Measurements from ENCODE around the gene DYNLT1.

- PRO-cap = unidirectional peak, minus-strand start at chr6:157990728; unidirectional peak, minus-strand start at chr6:157990771
Observed at GRCh38 chr6:157990330-157991011, 8.8 kb downstream of the SYNJ2 start.

GRCh38 chr6:158016858-158017402 lies 35.3 kb downstream of the SYNJ2 start:
- PRO-cap = unidirectional peak, plus-strand start at chr6:158017142

DNA sequence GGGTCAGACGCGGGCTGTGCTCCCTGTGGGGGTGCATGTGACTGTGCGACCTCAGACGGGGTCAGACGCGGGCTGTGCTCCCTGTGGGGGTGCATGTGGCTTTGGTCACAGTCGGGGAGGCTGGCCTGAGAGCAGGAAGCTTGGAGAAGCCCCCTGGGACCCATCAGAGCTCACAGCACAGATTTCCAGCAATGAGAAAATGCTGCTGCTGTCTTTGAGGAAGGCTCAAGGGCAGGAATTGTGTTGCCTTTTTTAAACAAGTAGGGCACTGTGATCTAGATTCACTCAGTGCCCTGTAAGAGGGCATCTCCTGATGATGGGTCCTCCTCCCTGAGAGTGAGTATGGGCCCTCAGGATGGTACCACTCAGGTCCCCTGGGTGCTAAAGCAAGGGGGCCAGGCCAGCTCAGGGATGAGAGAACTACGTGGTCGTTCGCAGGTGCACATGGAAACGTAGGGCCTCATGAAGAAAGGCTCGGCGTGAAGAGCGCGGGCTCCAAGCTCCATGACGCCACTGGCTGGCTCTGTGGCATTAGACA lies 50.5 kb downstream of the SYNJ2 start:
- PRO-cap = no peak

GRCh38 chr6:158060796-158061395 lies 79.2 kb downstream of the SYNJ2 start:
- PRO-cap = no peak

DNA sequence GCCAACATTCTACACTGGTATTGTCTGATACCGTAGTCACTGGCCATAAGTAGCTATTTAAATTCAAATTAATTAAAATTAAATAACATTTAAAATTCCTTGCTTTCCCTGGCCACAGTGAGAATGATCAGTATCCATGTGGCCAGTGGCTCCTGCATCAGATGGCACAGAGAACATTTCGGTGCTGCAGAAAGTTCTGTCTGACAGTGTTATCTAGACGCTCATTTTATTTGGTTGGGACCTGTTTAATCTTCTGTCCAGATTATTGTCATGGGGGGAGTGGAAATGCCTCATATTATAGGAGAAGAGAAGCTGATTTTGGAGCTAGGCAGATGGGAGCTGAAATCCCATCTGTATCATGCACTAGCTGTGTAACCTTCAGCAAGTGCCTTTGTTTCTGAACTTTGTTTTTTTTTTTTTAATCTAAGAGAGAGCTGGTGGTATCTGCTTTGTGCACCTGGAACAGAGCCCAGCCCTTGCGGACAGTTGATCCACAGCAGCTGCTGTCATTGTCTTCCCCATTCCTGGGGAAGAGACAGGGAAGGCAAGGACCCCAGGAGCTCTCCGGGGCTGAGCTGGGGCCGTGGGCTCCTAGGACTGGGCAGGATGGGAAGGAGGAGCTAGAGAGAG lies 91.9 kb downstream of the SYNJ2 start:
- PRO-cap = no peak

DNA sequence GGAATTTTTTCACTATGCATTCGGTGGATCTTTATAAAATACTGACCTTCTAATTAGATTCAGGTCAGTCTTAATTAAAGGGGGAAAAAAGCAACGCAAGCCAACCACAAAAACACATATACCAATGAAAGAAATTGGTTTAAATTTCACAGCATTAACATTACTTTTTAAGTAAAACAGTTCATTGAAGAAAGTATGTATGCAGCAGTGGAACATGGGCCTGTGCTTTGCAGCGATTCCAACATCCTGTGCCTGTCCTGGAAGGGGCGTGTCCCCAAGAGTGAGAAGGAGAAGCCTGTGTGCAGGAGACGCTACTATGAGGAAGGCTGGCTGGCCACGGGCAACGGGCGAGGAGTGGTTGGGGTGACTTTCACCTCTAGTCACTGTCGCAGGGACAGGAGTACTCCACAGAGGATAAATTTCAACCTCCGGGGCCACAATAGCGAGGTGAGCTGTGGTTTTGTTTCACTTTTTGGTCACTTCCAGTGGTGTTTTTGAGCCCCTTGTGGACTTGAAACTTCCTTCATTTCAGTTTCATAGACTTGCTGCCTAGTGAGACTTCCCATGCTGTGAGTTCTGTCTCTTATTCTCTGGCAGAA lies 1.7 kb downstream of the TULP4 start:
- PRO-cap = no peak

GRCh38 chr6:158510006-158511021 lies 49.6 kb upstream of the TMEM181 start:
- PRO-cap = no peak

DNA sequence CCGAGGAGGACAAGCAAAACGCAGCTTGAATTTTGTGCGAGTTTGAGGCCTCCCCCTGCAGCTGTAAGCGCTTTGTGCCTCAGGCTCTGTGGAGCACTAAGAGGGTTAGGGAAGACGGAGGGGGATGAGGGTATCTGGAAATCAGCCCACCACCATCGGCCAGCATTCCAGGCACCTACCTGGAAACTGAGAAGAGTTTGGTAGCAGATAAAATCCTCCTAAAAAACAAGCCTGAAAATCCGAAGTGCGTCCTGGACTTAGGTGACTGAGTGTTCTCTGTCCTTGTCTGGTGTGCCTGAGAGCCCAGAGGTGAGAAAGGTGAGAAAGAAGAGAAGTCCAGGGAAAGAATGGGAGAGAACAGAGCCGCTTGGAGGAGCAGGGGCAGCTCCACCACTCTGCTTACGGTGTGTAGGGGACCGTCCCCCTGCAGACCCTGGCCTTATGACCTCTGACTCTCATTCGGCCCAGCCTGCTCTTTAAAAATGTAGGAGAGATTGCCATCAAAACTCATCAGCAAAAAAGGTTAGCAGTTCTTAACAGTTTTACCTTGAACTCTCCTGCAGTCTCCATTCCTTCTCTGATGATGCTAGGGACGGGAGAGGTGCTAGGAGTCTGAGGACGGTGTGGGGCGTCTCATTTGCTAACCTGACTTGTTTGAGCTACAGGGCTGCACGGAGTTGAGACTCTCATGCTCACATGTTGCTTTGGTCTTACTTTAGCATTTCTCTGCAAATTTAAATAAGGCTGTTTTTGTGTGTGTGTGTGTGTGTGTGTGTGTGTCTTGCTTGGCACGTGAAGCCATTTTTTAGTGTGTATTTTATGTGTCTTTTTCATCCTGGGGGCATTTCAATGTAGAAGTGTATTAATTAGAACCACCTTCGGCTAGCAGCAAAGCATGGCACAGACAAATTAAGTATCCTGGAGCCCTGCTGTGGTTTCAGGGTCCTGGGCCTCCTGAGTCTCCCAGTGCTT lies 2.1 kb downstream of the TMEM181 start:
- PRO-cap = no peak

GRCh38 chr6:158596739-158597720 lies 37.1 kb downstream of the TMEM181 start:
- PRO-cap = no peak

DNA sequence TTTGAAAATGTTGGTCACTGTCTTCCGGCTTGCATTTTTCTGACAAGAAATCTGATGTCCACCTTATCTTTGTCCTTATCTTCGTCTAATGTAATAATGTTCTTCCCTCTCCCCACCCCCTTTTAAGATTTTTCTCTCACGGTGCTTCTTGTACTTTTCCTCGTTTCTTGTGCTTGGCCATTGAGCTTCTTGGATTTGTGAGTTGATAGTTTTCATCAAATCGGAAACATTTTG lies 41.7 kb downstream of the DYNLT1 start:
- PRO-cap = no peak

DNA sequence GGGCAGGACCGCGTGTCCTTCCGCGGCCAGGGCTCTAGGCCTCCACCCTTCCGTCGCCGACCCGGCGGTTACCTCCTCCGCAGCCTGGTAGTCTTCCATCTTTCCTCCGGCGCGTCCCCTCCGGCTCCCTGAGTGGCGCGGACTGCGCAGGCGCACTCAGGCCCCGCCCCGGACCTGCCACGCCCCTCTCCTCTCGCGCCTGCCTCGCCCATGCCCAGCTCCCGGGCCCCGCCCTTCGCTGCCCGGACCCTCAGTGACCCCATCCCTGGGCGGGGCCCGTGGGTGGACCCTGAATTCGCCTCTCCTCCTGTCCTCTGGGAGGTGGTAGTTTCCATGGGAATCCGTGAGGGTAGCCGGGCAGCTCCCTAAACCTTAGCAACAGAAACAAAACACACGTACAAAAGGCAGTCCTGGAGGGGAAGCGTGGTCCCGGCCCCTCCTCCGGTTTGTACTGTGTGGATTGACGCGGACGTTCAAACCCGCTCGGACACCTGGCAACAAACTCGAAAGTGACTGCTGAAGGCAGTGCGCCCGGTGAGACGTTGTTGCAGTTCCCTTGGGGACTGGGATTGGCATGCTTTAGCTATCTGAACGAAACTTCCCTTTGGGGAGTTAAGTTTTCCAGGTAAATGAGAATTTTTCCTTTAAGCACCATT lies at the start of gene DYNLT1:
TSS of gene DYNLT1 (minus strand) at position 134 of the 656 bp plus-strand sequence.
- PRO-cap = bidirectional peak, plus-strand start at position 334 of the sequence, minus-strand start at position 116 of the sequence

DNA sequence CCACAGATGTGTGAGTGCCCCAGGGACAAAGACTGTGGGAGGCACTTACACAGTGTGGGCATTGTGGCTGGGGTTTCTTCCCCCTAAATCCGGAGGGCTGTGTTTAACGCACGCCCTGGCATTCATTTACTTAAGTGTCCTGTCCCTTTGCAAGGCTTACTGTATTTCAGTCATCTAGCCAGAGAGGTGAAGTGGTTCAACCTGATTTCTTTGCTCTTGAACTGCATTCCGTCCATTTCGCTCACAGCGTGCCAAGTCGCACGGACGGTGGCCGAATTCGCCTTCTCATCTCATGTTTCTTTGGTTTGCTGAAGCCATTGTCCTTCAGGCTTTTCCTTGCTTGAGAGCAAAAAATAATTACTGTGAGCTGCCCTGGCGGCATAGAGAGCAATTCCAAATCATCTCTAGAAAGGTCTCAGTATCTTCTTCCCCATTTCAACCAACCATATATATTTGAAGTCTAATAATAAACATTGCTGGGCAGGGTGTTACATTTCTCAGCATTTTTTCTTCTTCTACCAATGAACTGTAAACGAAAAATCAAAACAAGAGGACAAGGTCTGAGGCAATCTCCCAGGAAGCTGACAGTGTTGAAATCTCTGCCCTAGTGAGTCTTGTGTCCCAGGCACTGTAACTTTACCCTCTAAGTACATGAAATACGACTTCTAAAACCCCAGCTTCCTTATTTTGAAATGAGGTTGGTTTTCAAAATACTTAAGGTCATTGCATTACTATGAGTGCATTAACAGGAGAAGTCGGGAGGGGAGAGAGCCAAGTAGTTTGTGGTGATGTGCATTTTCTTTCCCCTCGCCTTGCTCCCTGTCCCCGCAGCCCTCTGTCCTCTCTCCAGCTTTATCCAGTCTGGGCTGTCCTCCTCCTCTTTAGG lies 17.0 kb downstream of the SYTL3 start:
- PRO-cap = unidirectional peak, plus-strand start at position 754 of the sequence

DNA sequence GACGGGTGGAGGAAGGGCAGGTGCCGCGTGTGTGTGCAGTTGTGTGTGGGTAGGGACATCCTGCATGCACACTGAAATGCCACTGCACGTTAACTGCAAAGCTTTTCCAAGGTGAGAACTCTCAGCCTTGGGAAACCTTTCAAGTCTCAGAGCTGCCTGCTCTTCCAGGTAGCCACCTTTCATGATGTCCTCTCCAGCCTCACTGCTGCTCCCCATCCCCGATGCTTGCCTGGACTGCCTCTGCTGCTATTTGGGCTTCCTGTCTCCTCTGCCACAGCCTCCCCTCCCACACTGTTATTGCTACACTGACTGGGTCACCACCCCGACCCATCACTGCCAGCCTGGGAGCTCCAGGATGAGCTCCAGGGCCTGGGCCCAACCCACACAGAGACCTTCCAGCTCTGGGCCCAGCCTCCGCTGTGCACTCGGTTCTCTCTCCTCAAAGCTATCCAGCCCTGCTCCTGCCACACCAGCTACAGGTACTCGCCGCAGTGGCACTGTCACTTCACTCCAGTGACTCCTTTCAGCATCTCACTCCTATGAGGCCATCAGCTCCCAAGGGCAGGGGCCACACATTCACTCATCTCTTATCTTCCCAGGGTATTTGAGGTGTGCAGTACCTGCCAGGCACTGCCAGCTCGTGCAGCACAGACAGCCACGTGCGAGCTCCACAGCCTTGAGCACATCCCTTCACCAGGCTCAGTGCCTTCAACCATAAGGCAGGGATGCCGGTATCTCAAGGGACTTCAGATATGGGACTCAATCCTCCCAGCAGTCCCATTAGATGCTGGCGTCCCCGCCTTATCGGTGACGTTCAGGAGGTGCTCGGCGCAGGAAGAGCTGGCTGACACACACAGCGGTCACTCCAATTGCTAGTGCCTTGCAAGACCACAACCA lies 47.3 kb downstream of the EZR start:
- PRO-cap = no peak

DNA sequence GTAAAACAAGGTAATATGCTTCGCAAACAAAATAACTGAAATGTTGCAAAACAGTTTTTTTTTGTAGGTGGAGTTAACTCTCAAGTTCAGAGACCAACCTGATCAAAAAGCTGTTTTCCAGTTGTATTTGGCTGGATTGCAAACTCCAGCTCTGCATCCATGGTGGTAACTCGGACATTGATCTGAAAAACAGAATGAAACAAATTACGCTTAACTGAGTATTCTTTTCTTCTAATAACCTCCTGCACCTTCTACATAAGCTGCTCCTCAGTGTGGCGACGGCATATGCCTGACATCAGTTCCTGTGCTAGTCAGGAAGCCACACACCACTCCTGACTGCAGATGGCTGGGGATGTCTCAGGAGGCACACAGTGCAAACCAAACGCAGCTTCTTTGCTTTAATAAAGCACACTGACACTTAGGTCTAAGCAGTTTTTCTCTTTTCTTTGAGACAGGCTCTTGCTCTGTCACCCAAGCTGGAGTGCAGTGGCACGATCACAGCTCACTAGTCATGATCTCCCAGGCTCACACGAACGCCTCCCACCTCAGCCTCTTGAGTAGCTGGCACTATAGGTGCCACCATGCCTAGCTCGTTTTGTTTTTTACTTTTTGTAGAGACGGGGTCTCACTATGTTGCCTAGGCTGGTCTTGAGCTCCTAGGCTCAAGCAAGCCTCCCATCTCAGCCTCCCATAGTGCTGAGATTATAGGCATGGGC lies 29.8 kb downstream of the EZR start:
- PRO-cap = unidirectional peak, plus-strand start at position 341 of the sequence

DNA sequence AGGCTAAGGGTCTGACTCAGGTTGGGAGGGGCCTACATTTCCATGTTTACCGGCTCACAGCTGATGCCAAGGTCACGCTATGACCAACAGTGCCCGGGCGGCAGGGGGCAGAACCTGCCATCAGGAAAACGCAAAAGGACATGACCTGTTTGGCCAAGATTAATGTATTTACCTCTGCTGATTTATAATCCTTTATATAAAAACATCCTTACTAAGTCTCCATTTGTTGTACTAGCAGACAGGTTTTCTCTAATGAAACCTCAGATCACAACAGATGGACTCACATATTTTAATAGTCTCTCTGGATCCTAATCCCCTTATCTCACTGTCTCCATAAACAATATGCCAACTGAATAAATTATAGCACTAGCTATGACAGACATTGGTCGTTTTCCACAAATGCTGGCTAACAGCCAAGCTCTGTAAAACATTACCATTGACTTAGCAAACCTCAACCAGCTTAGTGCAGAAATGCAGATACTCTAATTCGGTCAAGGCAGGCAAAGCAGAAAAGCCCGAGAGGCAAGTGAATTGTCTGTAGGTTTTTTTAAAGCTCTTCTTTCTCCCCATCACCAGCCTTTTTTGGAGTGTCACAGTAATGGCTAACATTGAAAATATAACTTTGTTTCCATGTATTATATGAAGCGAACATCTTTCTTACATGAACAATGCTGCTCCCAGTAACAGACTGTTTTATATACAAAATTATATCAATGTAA lies 19.7 kb downstream of the EZR start:
- PRO-cap = no peak

GRCh38 chr6:158816303-158816928 lies 2.8 kb downstream of the EZR start:
- PRO-cap = unidirectional peak, minus-strand start at chr6:158816459

- PRO-cap = no peak
Observed at GRCh38 chr6:159041176-159042046, 3.4 kb downstream of the TAGAP start.

DNA sequence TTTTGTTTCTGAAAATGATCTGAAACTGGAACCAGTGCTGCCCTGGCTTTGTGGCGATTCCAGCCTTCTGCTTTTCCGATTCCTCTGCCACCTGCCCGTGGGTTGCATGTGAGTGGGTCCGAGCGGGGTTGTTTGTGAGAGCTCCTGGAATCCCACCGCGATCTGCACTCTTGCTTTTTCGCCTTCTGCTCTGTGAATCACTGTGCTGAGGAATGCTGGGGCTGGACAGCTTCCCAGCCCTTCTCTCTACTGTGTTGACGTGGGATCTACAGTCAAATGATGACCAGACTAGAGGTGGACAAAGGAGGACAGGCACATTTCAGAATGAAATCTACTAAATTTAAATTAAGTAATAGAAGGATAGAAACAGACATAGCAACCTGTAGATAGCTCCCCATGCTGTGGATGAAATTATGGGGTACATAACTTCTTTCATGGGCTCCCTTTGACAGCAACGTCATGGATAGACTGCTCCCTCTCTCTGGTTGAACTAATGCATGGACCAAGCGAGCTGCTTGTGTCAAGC lies 1.8 kb downstream of the FNDC1 start:
- PRO-cap = unidirectional peak, minus-strand start at position 187 of the sequence

DNA sequence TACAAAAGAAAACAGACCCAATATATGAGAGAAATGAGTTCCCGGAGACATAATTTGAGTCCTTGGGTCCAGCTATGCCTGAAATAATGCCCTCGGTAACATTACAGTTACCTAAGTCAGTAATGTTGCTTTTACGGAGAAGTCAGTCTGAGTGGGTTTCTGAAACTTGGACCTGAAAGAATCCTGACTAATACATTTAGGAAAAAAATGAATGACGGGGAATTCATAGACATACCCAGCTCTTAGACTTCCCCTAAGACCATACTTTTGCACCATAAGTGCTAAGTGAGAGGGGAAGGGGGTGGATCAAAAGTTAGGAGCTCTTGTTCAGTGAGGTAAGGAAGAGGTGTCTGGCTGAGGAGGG lies 135.2 kb downstream of the FNDC1 start:
- PRO-cap = no peak

GRCh38 chr6:159680775-159681906 lies 11.9 kb downstream of the SOD2 start:
- PRO-cap = no peak